Mucosa of descending colon (tissue), 1 donor: ENCODE measurements around a stretch of chr6.

DNA sequence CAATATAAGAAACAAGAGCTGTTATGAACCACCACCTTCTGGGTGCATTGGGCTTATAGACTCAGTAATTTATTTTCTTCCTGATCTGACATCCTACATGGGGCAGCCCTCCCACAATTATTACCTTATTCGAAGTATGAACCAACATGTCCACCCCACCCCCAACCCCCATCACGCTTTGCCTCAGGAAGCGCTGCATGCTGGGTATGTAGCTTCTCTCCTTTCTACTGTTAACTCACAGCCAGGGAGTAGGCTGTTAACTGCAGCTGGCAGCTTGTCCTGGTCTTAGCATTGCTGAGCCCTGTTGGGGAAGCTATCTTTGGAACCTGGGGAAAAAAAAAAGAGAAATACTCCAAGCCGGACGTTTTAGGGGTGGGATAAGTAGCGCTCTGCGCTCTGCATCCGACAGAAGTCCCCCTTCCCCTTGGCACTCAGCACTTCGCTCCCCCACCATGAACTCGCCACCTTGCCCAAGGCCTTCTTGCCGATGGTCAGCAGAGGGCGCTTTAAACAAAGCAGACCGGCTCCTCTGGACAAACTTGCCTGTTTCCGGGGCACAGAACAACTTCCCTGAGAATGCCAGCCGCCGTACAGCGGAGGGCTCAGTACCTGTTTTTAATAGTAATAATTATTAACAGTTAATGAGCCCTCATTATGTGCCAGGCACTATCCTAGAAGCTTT, 35.4 kb upstream of the MDFI start:
- PRO-cap: no peak

DNA sequence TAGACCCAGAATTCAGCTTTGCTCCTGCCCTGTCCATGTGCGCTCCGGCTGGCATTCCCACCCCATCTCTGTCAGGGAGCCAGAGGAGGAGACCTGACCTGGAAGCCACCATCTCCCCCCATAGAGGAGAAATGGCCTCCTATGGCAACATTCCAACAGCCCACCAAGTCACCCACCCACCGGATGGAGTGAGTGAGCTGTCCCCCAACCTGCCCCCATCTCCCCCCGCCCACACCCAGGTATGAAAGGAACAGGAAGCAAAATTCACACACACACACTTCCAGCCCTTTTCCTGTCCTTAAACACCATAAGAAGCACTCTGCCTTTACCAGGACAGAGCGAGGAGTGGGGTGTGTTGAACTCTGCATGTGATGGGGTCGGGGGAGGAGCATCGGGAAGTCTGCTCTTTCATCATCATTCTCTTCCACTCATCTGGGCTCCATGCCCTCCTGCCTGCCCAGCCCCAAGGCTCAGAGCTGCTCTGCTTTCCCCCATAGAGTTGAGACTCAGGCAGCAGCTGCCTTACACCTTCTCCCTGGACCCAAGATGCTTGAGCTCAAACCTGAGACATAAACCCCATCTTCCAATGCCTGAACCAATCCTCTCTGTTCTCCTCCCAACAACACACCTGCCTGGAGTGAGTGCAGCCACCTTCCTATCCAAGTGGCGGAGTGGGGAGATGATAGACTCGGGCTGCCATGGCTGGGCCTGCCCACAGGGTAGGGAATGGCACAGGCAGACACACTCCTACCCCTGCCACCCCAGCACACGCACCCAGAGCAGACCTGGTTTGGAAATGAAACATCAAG, 28.6 kb downstream of the TFEB start:
- PRO-cap: no peak

DNA sequence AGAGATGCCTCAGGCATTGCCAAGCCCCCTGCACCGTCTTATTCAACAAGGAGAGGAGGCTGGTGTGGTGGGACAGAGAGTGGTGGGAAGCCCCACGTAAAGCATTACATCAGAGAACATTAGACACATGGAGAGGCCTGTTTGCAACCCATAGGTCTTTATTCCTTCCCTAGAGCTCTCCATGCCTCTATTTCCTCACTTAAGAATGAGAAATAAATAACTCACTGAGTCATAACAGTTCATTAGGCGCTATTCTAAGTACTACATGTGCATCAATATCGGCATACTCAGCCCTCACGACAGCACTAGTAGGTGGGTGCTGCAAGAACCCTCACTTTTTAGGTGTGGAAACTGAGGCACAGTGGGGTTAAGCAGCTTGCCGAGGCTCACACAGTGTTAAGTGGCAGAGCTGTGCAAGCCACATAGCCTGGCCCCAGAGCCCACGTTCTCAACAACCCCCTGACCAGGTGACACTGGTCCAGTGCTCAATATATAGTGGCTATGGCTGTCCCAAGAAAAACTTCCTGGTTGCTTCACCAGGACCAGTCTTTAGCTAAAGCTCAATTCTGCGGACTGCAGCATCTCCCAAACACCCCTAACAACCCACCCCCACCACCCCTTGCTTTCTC, 4.4 kb downstream of the TFEB start:
- PRO-cap: no peak

DNA sequence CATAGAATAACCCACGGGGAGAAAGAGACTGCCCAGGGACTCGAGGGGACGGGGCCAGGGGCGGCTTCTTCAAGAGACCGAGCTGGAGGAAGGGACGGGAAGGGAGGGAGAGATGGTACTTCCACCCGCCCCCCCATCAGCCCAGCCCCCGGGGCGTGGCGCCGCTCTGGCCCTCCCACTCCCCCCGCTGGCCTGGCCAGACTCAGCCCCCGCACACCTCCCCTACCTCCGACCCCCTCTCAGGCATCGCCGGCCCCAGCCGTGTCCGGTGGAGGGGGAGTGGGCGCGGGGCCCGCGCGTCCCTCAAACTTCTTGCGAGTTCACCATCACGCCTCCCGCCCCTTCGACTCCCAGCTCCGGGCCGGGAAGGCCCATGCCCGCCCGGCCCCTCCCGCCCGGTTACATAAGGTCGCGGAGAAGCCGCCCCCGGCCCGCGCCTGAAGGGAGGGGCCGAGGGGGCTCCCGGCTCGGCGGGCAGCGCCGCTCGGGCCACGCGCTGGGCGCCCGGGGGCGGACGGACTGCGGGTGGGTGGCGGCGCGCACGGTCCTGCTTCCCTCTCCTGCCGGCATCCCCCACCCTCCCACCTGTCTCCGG, 637 bp downstream of the TFEB start:
- PRO-cap: bidirectional peak, plus-strand start at position 214 of the sequence, minus-strand start at position 88 of the sequence; bidirectional peak, plus-strand start at position 445 of the sequence, minus-strand start at position 375 of the sequence

GRCh38 chr6:41939432-41939999, 2.1 kb downstream of the CCND3 start:
- PRO-cap: no peak

DNA sequence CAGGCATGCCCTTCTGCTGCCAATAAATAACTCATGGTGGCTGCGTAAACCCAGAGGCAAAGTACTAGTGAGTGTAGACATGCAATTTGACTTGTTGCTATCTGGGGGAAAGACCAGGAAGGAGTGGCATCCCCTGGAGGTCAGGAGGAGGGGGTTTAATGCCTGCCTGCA, 1.7 kb downstream of the CCND3 start:
- PRO-cap: no peak

- PRO-cap: bidirectional peak, plus-strand start at chr6:41940534, minus-strand start at chr6:41940491; bidirectional peak, plus-strand start at chr6:41941051, minus-strand start at chr6:41941002
Measured at GRCh38 chr6:41940171-41941203, 1.1 kb downstream of the CCND3 start.

GRCh38 chr6:41953289-41953845, 11.8 kb upstream of the CCND3 start:
- PRO-cap: no peak

GRCh38 chr6:42025311-42025919, 24.9 kb upstream of the TAF8 start:
- PRO-cap: no peak

DNA sequence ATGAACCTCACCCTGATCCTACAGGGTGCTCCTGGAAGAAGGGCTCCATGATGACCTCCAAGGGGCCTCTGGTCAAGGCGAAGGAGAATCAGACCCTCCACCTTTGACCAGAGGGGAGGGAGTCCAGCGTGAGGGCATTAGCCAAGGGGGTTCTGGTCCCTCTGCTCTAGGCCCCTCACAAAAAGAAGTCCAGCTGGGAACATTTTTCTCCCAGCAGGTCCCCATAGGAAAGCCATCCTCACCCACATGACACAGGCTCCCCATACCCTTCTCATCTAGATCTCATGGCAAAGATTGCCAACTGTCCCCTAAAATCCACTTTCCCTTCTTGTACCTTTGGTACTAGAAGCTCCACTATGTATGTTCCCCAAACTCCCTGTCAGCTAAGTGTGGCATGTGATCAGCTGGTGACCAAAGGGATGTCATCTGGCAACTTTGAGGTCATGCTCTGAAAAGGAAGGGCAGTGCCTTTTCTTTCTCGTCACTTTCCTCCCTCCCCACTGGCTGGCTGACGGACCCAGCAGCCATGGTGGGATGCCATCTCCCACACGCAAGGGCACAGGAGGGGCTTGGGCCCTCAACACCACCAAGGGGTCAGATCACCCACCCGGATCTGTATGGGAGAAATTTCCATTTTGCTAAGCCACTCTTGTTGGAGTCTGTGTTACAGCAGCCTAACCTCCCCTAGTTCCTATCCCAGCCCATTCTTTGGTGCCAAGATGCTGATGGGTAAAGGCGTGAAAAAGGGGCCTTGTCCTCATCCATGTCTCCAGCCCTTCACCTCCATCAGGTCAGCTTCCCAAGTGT, 23.8 kb upstream of the TAF8 start:
- PRO-cap: no peak

GRCh38 chr6:42096312-42096618, 45.9 kb downstream of the TAF8 start:
- PRO-cap: no peak

GRCh38 chr6:42106383-42106644, 36.1 kb downstream of the C6orf132 start:
- PRO-cap: no peak

DNA sequence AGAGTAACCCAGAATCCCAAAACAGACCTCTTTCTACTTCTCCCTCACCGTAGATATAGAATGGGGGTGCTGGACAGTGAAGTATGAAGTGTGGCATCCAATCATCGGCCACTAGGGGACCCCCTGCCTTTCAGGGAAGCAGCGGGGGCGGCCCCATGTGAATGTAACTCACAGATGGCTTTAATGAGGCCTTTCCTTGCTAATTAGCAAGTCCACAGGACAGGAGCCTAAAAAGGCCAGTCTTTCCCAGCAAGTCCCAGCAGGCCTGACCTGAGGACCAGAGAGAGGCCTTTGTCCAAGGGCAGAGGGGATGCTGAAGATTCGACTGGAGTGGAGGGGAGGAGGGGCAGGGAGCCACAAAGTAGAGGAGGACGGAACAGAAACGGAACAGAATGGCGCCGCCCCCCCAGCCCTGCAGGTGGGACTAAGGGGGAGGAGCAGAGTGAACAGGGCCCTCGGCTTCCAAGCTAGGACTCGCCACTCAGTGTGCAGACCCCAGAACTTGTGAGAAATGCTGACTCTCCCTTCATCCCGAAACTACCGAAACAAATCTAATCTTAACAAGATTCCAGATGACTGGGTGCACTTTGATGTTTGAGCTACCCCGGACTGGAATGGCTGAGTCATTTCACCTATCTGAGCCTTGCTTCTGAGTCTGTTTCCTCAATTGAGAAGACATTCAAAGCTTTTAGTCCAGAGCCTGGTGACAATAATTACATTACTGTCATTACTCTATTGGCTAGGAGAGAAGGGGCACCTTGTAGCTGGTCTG, 5.7 kb downstream of the C6orf132 start:
- PRO-cap: bidirectional peak, plus-strand start at position 696 of the sequence, minus-strand start at position 643 of the sequence

GRCh38 chr6:42224177-42224912, 6.7 kb upstream of the MRPS10 start:
- PRO-cap: bidirectional peak, plus-strand start at chr6:42224757, minus-strand start at chr6:42224615

GRCh38 chr6:42226052-42226619, 8.5 kb upstream of the MRPS10 start:
- PRO-cap: unidirectional peak, minus-strand start at chr6:42226382

DNA sequence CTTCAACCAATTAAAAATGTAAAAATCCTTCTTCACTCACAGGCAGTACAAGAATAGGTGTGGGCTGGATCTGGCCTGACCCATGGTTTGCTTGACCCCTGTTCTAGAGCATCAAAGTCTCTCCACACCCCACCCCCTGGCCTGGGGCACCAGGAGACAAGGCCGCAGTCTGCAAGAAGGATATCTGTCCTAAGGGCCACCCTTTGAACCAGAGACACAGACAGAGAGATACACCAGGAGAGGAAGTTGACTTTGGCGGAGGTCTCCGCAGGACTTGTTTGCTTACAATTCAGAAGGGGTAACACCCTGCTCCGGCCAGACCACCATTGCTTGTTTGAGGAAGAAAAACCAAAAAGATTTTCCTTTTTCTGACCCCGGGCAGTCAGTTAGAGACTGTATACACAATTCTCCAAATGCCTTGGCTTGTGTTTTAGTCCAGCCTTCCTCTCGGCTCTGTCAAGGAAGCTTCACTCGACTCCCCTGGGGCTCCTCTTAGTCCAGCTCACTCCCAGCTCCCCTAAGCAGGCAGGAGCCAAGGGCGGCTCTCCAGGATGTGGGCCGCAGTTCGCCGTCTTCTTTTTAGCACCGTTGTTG, 58.4 kb upstream of the MRPS10 start:
- PRO-cap: no peak

DNA sequence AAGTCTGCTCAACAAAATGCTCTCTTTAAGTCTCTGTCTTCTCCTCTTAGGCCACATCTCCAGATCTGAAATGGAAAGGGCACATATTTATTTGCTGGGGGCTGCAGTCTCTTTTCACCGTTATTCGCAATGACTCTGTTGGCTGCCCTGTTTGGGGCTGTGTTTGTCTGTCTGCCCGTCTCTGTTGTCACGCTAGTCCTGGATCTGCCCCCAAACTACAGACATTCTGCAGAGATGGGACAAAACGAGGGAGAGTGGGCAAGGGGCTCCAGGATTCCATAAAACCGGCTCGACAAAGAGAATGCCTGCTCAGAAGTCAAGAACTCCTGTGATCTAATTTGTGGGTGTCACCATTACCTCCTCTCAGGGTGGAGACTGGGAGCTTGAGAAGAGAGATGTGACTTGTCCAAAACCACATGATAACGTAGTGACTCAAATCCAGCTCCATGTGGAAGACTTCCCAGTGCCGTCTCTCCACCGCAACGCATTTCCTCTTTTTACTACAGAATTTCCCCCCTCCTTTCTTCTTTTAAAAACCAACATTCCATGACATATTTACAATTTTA, 44.4 kb downstream of the TRERF1 start:
- PRO-cap: no peak

DNA sequence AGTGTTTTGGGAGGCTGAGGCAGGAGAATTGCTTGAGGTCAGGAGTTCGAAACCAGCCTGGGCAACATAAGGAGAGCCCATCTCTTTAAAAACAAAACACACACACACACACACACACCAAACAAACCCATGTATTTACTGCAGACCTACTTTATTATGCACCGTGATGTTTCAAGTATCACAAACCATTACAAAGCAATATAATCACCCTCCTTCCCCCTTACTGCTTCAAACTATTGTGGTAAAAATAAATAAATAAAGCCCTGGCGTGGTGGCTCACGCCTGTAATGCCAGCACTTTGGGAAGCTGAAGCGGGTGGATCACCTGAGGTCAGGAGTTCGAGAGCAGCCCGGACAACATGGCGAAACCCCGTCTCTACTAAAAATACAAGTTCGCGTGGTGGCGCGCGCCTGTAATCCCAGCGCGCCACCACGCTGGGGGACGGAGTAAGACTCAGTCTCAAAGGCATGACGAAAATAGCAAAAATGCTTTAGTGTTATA, 1.5 kb downstream of the TBCC start:
- PRO-cap: no peak

DNA sequence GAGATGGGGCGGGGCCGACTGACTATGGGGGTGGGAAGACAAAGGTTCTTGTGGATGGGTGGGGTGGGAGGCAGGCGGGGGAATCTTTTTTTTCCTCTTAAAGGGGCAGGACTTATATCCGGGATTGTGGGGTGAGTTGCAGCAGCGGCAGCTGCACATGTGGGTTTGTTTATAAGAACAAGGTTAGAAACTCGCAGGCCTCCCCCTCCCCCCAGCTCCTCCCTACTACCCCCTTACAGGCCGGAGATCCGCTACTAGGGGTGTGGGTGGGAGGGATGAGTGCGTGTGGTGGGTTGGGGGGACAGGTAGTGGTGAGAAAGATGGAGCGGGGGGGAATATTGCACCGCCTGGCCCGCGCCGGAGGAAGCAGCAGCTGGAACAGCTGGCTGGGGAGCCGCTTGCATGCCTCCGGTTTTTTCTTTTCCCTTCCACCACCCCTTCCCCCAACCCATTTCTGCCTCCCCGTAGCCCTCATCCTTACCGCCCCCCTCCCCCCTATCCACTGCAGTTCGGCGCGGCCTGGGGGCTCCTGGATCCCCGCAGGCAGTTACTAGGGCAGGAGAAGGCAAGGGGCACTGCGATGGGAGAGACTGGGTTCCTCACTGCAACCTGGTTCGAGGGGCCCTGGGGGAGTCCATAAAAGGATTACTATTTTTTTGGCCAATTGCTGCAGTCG, 467 bp upstream of the TBCC start:
- PRO-cap: bidirectional peak, plus-strand start at position 121 of the sequence, minus-strand start outside the sequence; bidirectional peak, plus-strand start at position 507 of the sequence, minus-strand start at position 360 of the sequence; bidirectional peak, plus-strand start outside the sequence, minus-strand start at position 611 of the sequence

DNA sequence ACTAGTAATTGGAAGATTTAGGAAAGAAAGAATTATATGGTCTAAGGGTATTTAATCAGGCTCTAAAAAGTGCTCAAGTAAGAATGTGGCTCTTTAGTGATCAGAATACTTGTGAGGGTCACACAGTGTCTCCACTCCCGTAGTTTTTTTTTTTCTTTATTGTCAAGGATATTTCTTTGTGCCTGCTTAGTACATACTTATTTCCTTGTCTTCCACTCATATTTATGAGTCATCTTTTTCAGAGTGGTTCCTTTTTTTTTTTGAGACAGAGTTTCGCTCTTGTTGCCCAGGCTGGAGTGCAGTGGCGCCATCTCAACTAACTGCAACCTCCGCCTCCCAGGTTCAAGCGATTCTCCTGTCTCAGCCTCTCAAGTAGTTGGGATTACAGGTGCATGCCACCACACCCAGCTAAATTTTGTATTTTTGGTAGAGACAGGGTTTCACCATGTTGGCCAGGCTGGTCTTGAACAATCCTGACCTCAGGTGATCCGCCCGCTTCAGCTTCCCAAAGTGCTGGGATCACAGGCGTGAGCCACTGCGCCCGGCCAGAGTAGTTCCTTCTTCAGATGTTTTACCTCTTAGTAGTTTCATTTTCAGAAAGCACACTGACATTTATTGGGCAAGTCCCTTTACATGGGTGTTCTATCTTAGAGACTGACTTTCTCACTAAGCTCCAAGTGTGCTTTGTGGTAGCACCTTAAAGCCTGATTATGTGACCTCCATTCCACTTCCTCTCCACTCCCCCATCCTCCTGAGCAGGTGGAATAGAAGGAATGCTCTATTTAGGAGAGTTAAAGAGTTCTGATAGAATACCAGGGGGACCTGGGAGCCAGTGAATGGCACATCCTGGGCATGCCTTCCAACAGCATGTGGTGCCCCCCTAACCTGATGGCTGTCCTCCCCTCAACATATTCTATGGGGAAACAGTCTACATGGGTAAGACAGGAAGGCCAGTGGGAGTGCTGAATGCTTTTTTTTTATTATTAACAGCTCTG, 6.9 kb upstream of the BICRAL start:
- PRO-cap: bidirectional peak, plus-strand start at position 650 of the sequence, minus-strand start at position 573 of the sequence